CMK (cell line): ENCODE measurements around the gene PCDH9.

- RRBS, result no CpG with 5 or more reads among the region's 2 CpGs
Measured at GRCh38 chr13:66798648-66798936, 431.5 kb downstream of the PCDH9 start.

DNA sequence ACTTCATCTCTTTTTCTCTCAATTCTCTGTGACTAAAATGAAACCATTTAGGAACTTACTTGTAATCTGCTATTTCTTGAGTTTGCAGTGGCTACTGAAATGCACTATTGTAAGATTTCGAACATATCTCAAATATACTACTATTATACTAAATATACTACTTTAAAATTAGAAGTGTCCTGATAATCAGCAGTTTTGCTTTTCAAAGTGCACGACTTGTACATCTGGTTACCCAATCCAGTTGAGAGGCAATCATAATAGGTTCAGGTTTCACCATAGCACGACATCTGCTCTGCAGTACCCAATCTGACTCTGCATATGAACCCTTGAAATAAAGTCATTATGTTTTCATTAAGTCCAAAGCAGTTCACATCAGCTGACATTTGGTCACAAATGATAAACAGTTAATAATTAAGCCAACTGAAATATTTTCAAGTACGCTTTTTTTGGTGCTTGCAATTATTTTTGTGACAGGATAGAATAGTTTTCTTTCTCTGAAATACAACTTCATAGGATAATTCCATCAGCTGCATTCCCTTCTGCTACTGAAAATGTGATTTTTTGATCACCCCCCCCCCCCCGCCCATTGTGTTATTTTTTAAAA, 90.6 kb downstream of the PCDH9 start:
- RRBS, result no CpG with 5 or more reads among the region's 5 CpGs

DNA sequence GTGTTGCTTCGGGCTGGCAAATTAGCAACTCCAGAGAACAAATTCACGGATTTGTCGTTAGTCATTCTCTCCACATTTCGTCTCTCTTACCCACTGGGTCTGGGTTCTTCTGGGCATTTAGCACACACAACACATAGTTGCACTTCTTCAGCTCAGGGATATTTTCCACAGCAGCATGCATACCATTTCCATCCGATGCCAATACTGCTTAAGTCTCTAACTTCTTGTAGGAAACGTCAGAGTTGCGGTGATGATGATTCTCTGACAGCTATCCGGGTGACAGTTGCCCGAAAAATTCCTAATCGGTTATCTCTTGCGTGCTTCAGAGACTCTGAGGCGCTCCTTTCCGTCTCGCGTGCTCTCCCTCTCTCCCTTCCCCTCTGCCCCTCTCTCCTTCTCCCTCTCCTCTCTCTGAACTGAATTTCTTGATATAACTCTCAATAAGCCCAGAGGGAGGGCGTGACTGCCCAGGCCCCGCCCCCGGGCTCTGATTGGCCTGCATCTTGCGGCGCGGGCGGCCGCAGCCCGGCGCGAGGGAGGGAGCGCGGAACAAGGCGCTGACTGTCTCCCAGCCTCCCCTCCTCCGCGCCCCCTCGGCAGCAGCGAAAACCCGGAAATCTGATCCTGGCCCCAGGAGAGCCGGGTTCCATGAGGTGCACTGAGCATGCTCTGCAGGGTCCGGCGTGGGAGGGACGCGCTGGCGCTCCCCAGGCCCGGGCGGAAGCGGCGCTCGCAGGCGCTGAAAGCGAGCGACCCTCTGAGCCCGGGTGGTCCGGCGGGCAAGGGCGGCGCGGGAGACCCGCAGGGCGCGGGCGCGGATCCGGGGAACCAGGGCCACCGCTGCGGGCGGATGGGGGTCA, at the start of gene PCDH9:
Gene PCDH9 (minus strand): TSS at position 418 of the 860 bp plus-strand sequence.
- RRBS, result 1% methylated on average over 43 of the region's 63 CpGs

DNA sequence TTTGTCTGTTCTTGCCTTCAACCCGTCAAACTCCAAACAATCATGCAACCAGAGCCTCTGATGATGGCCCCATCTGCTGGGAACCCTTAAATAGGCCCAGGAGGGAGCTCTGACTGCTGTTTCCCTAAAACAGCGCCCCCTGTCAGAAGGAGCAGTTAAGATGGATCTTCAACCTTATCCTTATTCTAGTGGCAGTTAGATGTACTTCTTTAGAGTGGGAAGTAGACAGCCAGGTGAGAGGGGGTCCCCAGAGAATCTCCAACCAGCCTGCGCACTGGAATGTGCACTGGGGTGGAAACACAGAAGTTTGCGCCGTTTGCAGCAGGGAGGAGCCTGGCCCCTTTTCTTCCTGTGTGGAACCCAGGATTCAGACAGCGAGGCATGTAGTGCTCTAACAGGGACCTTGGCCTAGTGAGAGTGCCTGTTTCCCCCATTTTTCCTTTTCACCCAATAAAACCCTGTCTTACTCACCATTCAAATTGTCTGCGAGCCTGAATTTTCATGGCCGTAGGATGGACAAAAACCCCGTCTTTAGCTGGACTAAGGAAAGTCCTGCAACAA, 1031.1 kb upstream of the PCDH9 start:
- RRBS, result no CpG with 5 or more reads among the region's 9 CpGs

- RRBS, result 1% methylated on average over 36 of the region's 103 CpGs
Measured at GRCh38 chr13:71865742-71866855, 905 bp downstream of the DACH1 start.

GRCh38 chr13:73061854-73063080, 3.5 kb downstream of the KLF5 start:
- RRBS, result no CpG with 5 or more reads among the region's 25 CpGs

GRCh38 chr13:73138587-73139658, 80.1 kb downstream of the KLF5 start:
- RRBS, result no CpG with 5 or more reads among the region's 17 CpGs

- RRBS, result no CpG with 5 or more reads among the region's 6 CpGs
Measured at GRCh38 chr13:73368440-73369076, 309.8 kb downstream of the KLF5 start.

DNA sequence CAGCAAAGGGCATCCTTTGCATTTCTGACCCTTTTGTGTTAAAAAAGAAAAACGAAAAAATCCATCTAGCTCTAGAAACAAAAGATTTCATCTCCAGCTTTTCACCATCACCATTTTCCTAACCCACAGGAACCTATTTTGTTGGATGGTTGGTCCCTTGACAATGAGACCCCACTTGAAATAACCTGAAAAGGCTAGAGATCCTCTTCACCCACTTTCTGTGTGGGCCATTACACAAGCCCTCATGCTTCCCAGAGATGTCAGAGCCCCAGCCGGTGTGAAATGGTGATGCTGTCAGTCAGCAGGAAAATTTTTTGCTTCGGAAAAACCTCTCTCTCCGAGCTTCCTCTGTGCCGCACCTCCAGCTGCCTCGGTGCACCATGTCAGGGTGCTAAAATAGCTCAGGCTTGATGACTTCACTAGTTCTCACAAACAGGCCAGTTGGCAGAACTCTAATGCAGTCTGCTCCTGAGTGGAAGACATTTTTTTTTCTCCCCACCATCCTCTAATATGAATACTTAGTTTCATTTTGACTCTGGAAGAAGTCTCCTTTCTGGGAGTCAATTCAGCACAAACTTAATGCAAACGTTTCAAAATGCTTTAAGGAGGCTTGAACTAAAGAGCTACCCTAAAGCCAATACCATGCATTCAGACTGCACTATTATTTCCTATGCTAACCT, 1004.1 kb downstream of the KLF5 start:
- RRBS, result no CpG with 5 or more reads among the region's 7 CpGs

DNA sequence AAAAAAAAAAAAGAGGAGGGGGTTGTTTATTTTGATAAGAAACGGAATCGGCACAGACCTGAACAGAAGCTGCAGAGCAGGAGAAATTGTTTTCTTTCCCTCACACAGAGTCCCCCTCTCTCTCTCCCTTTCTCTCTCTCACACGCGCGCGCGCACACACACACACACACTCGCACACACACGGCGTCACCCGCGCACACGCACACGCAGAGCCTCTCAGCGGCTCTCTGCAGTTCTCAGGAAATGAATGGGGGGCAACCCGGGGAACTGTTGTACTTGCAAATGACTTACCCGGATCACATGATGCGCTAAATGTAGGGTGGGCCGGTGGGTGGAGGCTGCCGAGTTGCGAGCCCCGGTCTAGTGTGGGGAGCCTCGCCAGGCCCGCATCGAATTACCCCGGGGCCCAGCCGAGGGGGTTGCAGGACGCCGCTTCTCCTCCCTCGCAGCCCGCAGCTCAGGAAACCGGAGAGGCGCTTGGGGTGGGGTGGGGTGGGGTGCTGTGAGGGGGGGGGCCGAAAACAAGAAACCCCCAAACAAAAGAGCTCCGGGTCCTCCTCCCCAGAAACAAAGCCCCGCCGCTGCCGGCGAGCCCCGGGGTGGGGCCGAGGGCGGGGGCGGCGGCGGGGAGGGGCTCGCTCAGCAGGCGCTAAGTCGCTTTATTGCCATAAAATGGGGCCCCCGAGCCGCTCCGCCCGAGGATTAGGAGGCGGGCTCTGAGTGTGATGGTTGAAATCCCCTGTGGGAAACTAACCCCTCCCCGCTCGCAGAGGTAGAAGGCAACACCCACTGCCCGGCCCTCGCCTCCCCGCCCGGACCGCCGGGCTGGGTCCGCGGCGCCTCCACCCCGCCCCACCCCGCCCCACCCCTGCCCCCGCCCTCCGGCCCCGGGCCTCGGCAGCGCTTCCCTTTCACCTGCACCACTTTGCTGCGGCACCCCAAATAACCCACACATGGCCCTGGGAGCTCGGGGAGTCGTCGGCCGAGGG, 1075.2 kb downstream of the KLF5 start:
- RRBS, result 2% methylated on average over 19 of the region's 76 CpGs

- RRBS, result no CpG with 5 or more reads among the region's 6 CpGs
Measured at GRCh38 chr13:74168402-74168838, 1109.6 kb downstream of the KLF5 start.

DNA sequence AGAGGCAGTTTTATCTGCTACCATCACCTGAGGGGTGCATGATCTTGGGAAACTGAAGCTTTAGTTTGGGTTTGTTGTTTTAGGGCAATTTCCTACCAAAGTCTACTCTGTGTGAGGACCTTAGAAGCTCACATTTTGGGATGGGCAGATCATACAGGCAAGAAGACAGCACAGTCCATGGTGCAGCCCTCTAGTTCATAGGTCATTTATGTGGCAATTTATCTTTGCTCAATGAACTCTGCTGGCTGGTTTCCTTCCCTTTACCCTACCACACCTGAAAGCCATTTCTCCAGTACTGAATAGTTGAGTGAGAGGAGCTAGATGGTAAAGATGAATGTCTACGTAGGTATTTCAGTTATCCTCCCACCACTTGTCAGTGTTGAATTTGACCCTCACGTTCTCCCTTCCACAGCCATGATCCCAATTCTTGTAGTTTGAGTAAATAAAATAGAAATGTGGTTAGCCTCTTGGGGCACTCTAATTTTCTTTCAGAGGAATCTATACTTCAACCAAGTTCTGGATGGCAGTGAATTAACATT, 1163.0 kb downstream of the KLF5 start:
- RRBS, result no CpG with 5 or more reads among the region's 2 CpGs

DNA sequence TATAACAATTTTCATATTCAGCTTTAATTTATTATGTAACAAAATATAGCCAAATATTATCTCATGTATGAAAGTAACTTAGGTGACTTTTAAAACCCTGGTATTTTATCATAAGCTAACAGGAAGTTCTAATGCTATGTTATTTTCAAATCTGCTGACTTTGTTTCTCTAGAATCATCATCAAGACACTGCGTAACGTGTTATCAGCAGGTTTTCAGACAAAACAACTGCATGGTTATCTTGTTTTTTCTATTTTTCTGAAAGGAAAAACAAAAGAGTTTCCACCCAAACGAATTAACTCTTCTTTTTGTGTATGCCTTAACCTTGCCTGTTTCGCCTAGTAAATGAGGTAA, 156.3 kb downstream of the TBC1D4 start:
- RRBS, result no CpG with 5 or more reads among the region's 4 CpGs

GRCh38 chr13:75329724-75330170, 152.2 kb downstream of the TBC1D4 start:
- RRBS, result no CpG with 5 or more reads among the region's 5 CpGs

- RRBS, result no CpG with 5 or more reads among the region's 7 CpGs
Measured at GRCh38 chr13:75349133-75349561, 132.8 kb downstream of the TBC1D4 start.

GRCh38 chr13:75452303-75453230, 29.4 kb downstream of the TBC1D4 start:
- RRBS, result no CpG with 5 or more reads among the region's 9 CpGs

GRCh38 chr13:75715494-75715973, 79.4 kb downstream of the LMO7 start:
- RRBS, result no CpG with 5 or more reads among the region's 3 CpGs

DNA sequence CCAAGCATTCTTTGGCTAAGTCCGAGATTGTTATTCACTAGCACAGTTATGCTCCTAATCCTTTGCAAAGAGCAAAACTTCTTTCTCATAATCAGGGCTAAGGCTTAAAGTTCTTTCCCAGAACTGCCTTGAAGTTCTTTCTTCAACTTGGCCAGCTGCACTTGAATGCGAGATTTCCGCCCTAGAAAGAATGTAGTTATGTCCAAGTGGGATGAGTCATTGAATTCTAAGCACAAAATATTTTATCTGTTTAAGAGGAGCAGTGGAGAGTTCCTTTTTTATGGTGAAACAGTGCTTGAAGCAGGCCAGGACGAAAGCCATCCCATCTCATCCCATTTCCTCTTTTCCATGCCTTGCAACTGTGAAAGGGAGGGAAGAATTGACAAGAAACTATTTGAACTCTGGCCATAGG, 174.7 kb downstream of the KCTD12 start:
- RRBS, result no CpG with 5 or more reads among the region's 4 CpGs

DNA sequence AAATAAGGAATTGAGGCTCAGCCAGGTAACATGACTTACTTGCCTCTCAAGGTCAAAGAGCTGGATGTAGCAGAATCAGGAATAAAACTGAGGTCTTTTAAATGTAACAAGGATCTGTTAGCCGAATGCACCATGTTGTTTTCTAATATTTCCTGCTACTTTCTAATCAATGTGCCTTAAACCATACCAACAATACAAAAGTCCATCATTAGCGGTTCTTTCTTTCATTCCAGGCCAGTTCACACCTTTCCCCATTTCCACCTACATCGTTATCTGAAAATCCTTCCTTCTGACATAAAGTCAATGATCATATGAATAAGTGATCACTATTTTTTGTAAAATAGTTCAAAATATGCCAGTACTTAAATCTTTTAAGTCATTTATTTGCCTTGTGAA, 6.8 kb downstream of the CLN5 start:
- RRBS, result no CpG with 5 or more reads among the region's 3 CpGs

DNA sequence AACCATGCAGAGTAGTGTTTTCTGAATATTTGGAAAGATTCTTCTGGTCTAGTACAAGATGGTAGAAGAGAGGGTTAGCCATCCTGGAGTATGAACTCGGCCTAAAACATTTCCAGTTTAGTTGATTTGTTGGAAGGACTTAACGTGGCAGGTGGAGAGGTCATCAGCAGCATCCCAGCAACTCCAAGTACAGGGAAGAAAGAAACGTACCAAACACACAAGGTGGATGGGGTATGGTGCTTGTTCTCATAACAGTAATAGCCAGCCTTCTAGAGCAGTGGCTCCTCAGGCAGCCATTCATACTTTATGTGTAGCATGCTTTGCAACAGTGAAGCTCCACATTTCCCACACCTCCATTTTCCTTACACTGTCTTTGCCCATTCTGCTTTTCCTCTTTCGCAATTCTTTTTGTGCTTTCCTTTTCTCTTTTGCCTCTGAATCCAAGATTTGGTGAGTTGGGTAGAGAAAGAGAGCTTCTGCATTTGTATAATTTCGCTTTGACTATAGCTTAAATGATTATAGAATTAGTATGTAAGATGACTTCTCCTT, 7.5 kb downstream of the CLN5 start:
- RRBS, result no CpG with 5 or more reads among the region's 5 CpGs